K562 (cell line): ENCODE results near the genes CAPZA2, CPED1 and FAM3C.

- RAMPAGE, long total RNA: start-site peak on the plus strand at chr7:116862523-116862607, 3,856 and 2,674 reads in 2 replicates
- RRBS: 2% methylated on average over 11 of the region's 52 CpGs
PRO-cap:
- standard: bidirectional peak, plus-strand start at chr7:116862603, minus-strand start at chr7:116862387
- CoPRO, capped RNA only, 2 experiments: peak in 2 of 2 experiments; most common plus-strand start chr7:116862564 (in 2); most common minus-strand start chr7:116862353 (in 1)
- CoPRO, capped and uncapped RNA, 2 experiments: peak in 2 of 2 experiments; most common plus-strand start chr7:116862603 (in 2); most common minus-strand start chr7:116862325 (in 2)
- CoPRO, uncapped RNA only, 2 experiments: peak in 2 of 2 experiments; most common plus-strand start chr7:116862631 (in 2); most common minus-strand start chr7:116862312 (in 1)
CAGE:
- cytosol, long polyA plus RNA: start-site peak on the plus strand at chr7:116862528-116862606, 948 and 798 reads in 2 replicates
- long polyA plus RNA: start-site peak on the plus strand at chr7:116862535-116862604, 636 and 1,554 reads in 2 replicates
- nucleolus, long total RNA: no peak
- nucleus, long polyA plus RNA: start-site peak on the plus strand at chr7:116862544-116862607, 613 and 579 reads in 2 replicates
These were observed at the start of gene CAPZA2 for GRCh38 chr7:116862187-116862698. TSS of gene CAPZA2 (plus strand) at chr7:116862587.

DNA sequence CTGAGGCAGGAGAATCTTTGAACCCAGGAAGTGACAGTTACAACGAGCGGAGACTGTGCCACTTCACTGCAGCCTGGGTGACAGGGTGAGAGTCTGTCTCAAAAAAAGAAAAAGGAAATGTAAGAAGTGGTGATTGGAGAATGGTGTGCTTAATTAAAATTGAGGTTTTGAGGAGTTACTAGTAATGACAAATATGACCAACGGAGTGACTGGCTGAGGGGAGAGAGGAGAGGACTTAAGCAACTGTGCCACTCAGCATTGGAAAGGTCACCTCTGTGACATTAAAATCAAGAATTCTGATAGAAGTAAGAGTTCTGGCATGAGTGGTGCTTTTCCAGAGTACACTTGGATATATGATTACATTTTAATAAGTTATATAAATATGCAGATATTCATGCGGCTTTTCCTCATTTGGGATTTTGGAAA is 31.7 kb upstream of the ST7 start:
- RAMPAGE, long total RNA: no peak
- RRBS: no CpG with 5 or more reads among the region's 4 CpGs
PRO-cap:
- standard: unidirectional peak, plus-strand start at position 203 of the sequence
- CoPRO, capped RNA only, 2 experiments: no peak in any of the 2 experiments
- CoPRO, capped and uncapped RNA, 2 experiments: no peak in any of the 2 experiments
- CoPRO, uncapped RNA only, 2 experiments: peak in 2 of 2 experiments; most common plus-strand start position 152 of the sequence (in 1)
CAGE:
- cytosol, long polyA plus RNA: no peak
- long polyA plus RNA: no peak
- nucleolus, long total RNA: no peak
- nucleus, long polyA plus RNA: no peak

- RAMPAGE, long total RNA: no peak
- RRBS: no CpG with 5 or more reads among the region's 2 CpGs
PRO-cap:
- standard: no peak
- CoPRO, capped RNA only, 2 experiments: no peak in any of the 2 experiments
- CoPRO, capped and uncapped RNA, 2 experiments: no peak in any of the 2 experiments
- CoPRO, uncapped RNA only, 2 experiments: no peak in any of the 2 experiments
CAGE:
- cytosol, long polyA plus RNA: no peak
- long polyA plus RNA: no peak
- nucleolus, long total RNA: no peak
- nucleus, long polyA plus RNA: no peak
These were observed 113.3 kb downstream of the WNT2 start for GRCh38 chr7:117209453-117210140.

DNA sequence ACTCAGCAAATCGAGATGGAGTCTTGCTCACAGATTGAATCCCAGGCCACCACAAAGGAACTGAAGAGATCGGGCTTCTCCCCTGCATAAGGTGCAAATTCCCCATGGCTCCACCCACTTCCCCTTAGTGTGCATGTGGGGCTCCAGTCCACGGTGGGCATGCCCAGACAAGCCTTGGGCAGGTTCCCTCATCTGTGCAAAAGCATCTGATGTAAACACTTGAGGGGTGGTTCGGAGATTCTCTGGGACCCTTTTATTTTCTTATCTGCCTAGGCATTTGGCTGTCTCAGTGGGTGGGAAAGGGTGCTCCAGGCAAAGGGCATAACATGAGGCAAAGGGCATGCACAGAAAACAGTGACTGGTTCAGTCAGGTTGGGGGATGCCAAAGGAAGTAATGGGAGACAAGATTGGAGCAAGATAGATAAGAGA is 150.7 kb downstream of the CFTR start:
- RAMPAGE, long total RNA: no peak
- RRBS: no CpG with 5 or more reads among the region's 4 CpGs
PRO-cap:
- standard: no peak
- CoPRO, capped RNA only, 2 experiments: no peak in any of the 2 experiments
- CoPRO, capped and uncapped RNA, 2 experiments: no peak in any of the 2 experiments
- CoPRO, uncapped RNA only, 2 experiments: no peak in any of the 2 experiments
CAGE:
- cytosol, long polyA plus RNA: no peak
- long polyA plus RNA: no peak
- nucleolus, long total RNA: no peak
- nucleus, long polyA plus RNA: no peak

GRCh38 chr7:117808052-117808680 is 65.1 kb downstream of the CTTNBP2 start:
- RAMPAGE, long total RNA: no peak
- RRBS: no CpG with 5 or more reads among the region's 8 CpGs
PRO-cap:
- standard: no peak
- CoPRO, capped RNA only, 2 experiments: no peak in any of the 2 experiments
- CoPRO, capped and uncapped RNA, 2 experiments: no peak in any of the 2 experiments
- CoPRO, uncapped RNA only, 2 experiments: no peak in any of the 2 experiments
CAGE:
- cytosol, long polyA plus RNA: no peak
- long polyA plus RNA: no peak
- nucleolus, long total RNA: no peak
- nucleus, long polyA plus RNA: no peak

- RAMPAGE, long total RNA: no peak
- RRBS: no CpG with 5 or more reads among the region's 8 CpGs
PRO-cap:
- standard: no peak
- CoPRO, capped RNA only, 2 experiments: no peak in any of the 2 experiments
- CoPRO, capped and uncapped RNA, 2 experiments: no peak in any of the 2 experiments
- CoPRO, uncapped RNA only, 2 experiments: no peak in any of the 2 experiments
CAGE:
- cytosol, long polyA plus RNA: no peak
- long polyA plus RNA: no peak
- nucleolus, long total RNA: no peak
- nucleus, long polyA plus RNA: no peak
These were observed 109.0 kb upstream of the CTTNBP2 start for GRCh38 chr7:117981999-117982839.

GRCh38 chr7:119950348-119951128 is 322.4 kb upstream of the KCND2 start:
- RAMPAGE, long total RNA: no peak
- RRBS: no CpG with 5 or more reads among the region's 35 CpGs
PRO-cap:
- standard: unidirectional peak, minus-strand start at chr7:119950822
- CoPRO, capped RNA only, 2 experiments: peak in 2 of 2 experiments; most common plus-strand start chr7:119950949 (in 1); most common minus-strand start chr7:119950825 (in 2)
- CoPRO, capped and uncapped RNA, 2 experiments: peak in 2 of 2 experiments; most common plus-strand start chr7:119950973 (in 1); most common minus-strand start chr7:119950822 (in 2)
- CoPRO, uncapped RNA only, 2 experiments: peak in 1 of 2 experiments; most common plus-strand start chr7:119950891 (in 1); most common minus-strand start chr7:119950540 (in 1)
CAGE:
- cytosol, long polyA plus RNA: no peak
- long polyA plus RNA: no peak
- nucleolus, long total RNA: no peak
- nucleus, long polyA plus RNA: no peak

GRCh38 chr7:120807344-120807812 is 50.6 kb downstream of the TSPAN12 start:
- RAMPAGE, long total RNA: no peak
- RRBS: no CpG with 5 or more reads among the region's 2 CpGs
PRO-cap:
- standard: no peak
- CoPRO, capped RNA only, 2 experiments: no peak in any of the 2 experiments
- CoPRO, capped and uncapped RNA, 2 experiments: no peak in any of the 2 experiments
- CoPRO, uncapped RNA only, 2 experiments: no peak in any of the 2 experiments
CAGE:
- cytosol, long polyA plus RNA: no peak
- long polyA plus RNA: no peak
- nucleolus, long total RNA: no peak
- nucleus, long polyA plus RNA: no peak

DNA sequence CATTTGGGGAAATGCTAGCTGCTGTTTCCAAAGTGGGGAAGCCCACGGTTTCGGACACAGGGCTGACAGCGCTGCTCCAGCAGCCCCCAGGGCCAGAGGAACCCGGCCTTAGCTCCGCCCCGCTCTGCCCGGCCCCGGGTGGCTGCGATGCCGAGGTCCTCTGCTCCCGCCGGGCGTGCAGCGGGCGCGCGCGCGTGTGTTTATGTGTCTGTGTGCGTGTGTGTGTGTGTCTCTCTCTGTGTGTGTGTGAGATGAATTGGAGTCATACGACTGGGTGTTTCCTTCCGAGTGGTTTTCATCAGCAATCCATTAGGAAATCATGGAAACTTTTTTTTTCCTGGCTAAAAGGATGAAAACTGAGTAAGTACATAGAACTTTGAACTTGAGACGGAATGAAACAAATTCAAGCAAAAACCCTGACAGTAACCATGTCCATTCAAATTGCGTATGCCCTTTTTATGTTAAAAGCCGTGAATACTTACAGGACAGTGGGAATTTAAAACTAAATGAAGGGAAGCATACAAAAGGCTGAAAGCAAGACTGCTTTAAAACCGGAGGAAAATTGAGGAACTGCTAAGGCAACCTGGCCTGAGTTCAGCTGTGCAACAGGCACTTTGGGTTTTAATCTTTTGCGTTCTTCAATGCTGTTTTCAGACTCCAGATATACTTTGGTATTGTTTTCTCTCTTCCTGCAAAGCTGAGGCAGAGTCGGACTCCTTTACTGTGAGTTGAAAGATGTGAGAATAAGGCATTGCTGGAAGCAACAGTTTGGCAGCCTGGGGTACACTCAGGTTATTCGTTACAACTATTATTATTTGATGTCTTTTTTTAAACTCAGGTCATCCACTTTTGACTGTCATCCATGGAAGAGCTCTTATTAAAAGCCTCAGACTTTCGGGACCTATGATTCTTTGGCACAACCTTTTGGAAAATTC is at the start of gene CPED1:
Gene CPED1 (plus strand): TSS at position 159 of the 935 bp plus-strand sequence.
- RAMPAGE, long total RNA: start-site peak on the plus strand centred at position 188 of the sequence, 144 bp wide, 5,298 and 4,728 reads in 2 replicates
- RRBS: no CpG with 5 or more reads among the region's 30 CpGs
PRO-cap:
- standard: bidirectional peak, plus-strand start at position 145 of the sequence, minus-strand start at position 126 of the sequence; bidirectional peak, plus-strand start at position 694 of the sequence, minus-strand start at position 602 of the sequence
- CoPRO, capped RNA only, 2 experiments: peak in 2 of 2 experiments; most common plus-strand start position 265 of the sequence (in 2); most common minus-strand start position 100 of the sequence (in 1)
- CoPRO, capped and uncapped RNA, 2 experiments: peak in 1 of 2 experiments; most common plus-strand start position 265 of the sequence (in 1); most common minus-strand start position 317 of the sequence (in 1)
- CoPRO, uncapped RNA only, 2 experiments: peak in 2 of 2 experiments; most common plus-strand start position 505 of the sequence (in 2); most common minus-strand start position 73 of the sequence (in 1)
CAGE:
- cytosol, long polyA plus RNA: start-site peak on the plus strand centred at position 206 of the sequence, 119 bp wide, 571 and 495 reads in 2 replicates
- long polyA plus RNA: start-site peak on the plus strand centred at position 241 of the sequence, 163 bp wide, 432 and 866 reads in 2 replicates
- nucleolus, long total RNA: no peak
- nucleus, long polyA plus RNA: start-site peak on the plus strand centred at position 229 of the sequence, 187 bp wide, 847 and 1,643 reads in 2 replicates; start-site peak on the plus strand centred at position 649 of the sequence, 168 bp wide, 292 and 255 reads in 2 replicates

DNA sequence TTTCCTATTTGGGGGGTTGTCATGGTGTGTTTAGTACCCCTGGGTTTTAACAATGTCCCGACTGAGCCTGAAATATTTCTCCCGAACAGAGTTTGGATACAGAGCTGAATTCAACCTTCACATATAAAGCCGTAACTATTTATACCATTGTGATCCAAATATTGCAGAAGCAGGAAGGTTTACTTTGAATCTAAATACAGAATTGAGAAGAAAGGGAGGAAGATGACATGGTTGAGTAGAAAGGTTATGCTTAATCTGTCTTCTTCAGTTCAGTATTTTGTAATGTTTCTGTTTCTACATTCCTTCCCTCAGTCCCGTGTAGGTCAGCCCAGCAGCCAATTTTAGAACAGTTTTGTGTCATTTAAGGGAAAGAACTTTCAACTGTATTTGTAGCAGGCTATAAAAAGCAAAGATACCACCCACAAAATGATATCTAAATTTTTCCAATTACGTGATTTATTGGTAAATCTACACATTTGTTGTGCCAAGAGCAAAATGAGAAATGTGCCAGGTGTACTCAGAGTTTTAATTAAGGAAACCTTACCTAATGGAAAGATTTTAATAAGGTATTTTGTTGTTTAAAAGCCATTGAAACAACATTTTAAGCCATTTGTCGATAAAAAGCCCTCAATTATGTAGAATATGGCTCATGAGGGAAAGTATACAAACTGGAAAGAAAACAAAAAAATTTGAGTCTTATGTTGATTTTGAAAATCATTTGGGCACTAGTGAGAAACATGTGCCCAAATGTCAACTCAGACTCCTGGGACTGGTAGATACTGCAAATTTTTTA is 97.5 kb downstream of the CPED1 start:
- RAMPAGE, long total RNA: no peak
- RRBS: no CpG with 5 or more reads among the region's 6 CpGs
PRO-cap:
- standard: no peak
- CoPRO, capped RNA only, 2 experiments: no peak in any of the 2 experiments
- CoPRO, capped and uncapped RNA, 2 experiments: peak in 1 of 2 experiments; most common plus-strand start position 41 of the sequence (in 1)
- CoPRO, uncapped RNA only, 2 experiments: peak in 2 of 2 experiments; most common plus-strand start position 49 of the sequence (in 1)
CAGE:
- cytosol, long polyA plus RNA: no peak
- long polyA plus RNA: no peak
- nucleolus, long total RNA: no peak
- nucleus, long polyA plus RNA: no peak

- RAMPAGE, long total RNA: no peak
- RRBS: no CpG with 5 or more reads among the region's 6 CpGs
PRO-cap:
- standard: no peak
- CoPRO, capped RNA only, 2 experiments: no peak in any of the 2 experiments
- CoPRO, capped and uncapped RNA, 2 experiments: peak in 1 of 2 experiments; most common plus-strand start chr7:121244525 (in 1)
- CoPRO, uncapped RNA only, 2 experiments: peak in 1 of 2 experiments; most common plus-strand start chr7:121244370 (in 1)
CAGE:
- cytosol, long polyA plus RNA: no peak
- long polyA plus RNA: no peak
- nucleolus, long total RNA: no peak
- nucleus, long polyA plus RNA: no peak
These were observed 84.4 kb upstream of the WNT16 start for GRCh38 chr7:121244278-121245019.

GRCh38 chr7:121372418-121373117 is 23.5 kb downstream of the FAM3C start:
- RAMPAGE, long total RNA: no peak
- RRBS: no CpG with 5 or more reads among the region's 2 CpGs
PRO-cap:
- standard: no peak
- CoPRO, capped RNA only, 2 experiments: no peak in any of the 2 experiments
- CoPRO, capped and uncapped RNA, 2 experiments: no peak in any of the 2 experiments
- CoPRO, uncapped RNA only, 2 experiments: peak in 1 of 2 experiments; most common minus-strand start chr7:121373024 (in 1)
CAGE:
- cytosol, long polyA plus RNA: no peak
- long polyA plus RNA: no peak
- nucleolus, long total RNA: no peak
- nucleus, long polyA plus RNA: no peak

- RAMPAGE, long total RNA: no peak
- RRBS: 2% methylated on average over 35 of the region's 100 CpGs
PRO-cap:
- standard: bidirectional peak, plus-strand start at chr7:121395975, minus-strand start at chr7:121396013; bidirectional peak, plus-strand start at chr7:121396523, minus-strand start at chr7:121396308
- CoPRO, capped RNA only, 2 experiments: peak in 2 of 2 experiments; most common plus-strand start chr7:121395790 (in 2); most common minus-strand start chr7:121396308 (in 2)
- CoPRO, capped and uncapped RNA, 2 experiments: peak in 2 of 2 experiments; most common plus-strand start chr7:121396028 (in 1); most common minus-strand start chr7:121396308 (in 2)
- CoPRO, uncapped RNA only, 2 experiments: peak in 1 of 2 experiments; most common minus-strand start chr7:121396289 (in 1)
CAGE:
- cytosol, long polyA plus RNA: no peak
- long polyA plus RNA: start-site peak on the minus strand at chr7:121396288-121396346, 114 and 86 reads in 2 replicates
- nucleolus, long total RNA: no peak
- nucleus, long polyA plus RNA: no peak
These were observed at the start of gene FAM3C for GRCh38 chr7:121395367-121396489. TSS of gene FAM3C (minus strand) at chr7:121396308.

GRCh38 chr7:121832410-121832754 is 40.6 kb upstream of the PTPRZ1 start:
- RAMPAGE, long total RNA: no peak
- RRBS: no CpG with 5 or more reads among the region's 8 CpGs
PRO-cap:
- standard: no peak
- CoPRO, capped RNA only, 2 experiments: no peak in any of the 2 experiments
- CoPRO, capped and uncapped RNA, 2 experiments: no peak in any of the 2 experiments
- CoPRO, uncapped RNA only, 2 experiments: no peak in any of the 2 experiments
CAGE:
- cytosol, long polyA plus RNA: no peak
- long polyA plus RNA: no peak
- nucleolus, long total RNA: no peak
- nucleus, long polyA plus RNA: no peak

- RAMPAGE, long total RNA: no peak
- RRBS: no CpG with 5 or more reads among the region's 1 CpG
PRO-cap:
- standard: no peak
- CoPRO, capped RNA only, 2 experiments: no peak in any of the 2 experiments
- CoPRO, capped and uncapped RNA, 2 experiments: no peak in any of the 2 experiments
- CoPRO, uncapped RNA only, 2 experiments: no peak in any of the 2 experiments
CAGE:
- cytosol, long polyA plus RNA: no peak
- long polyA plus RNA: no peak
- nucleolus, long total RNA: no peak
- nucleus, long polyA plus RNA: no peak
These were observed 8.0 kb upstream of the RNF148 start for GRCh38 chr7:122710665-122711214.

GRCh38 chr7:122856285-122857159 is 29.7 kb downstream of the CADPS2 start:
- RAMPAGE, long total RNA: no peak
PRO-cap:
- standard: no peak
- CoPRO, capped RNA only, 2 experiments: no peak in any of the 2 experiments
- CoPRO, capped and uncapped RNA, 2 experiments: no peak in any of the 2 experiments
- CoPRO, uncapped RNA only, 2 experiments: no peak in any of the 2 experiments
CAGE:
- cytosol, long polyA plus RNA: no peak
- long polyA plus RNA: no peak
- nucleolus, long total RNA: no peak
- nucleus, long polyA plus RNA: no peak

GRCh38 chr7:122913617-122914114 is 27.4 kb upstream of the CADPS2 start:
- RAMPAGE, long total RNA: no peak
- RRBS: no CpG with 5 or more reads among the region's 16 CpGs
PRO-cap:
- standard: bidirectional peak, plus-strand start at chr7:122913845, minus-strand start at chr7:122913738
- CoPRO, capped RNA only, 2 experiments: no peak in any of the 2 experiments
- CoPRO, capped and uncapped RNA, 2 experiments: no peak in any of the 2 experiments
- CoPRO, uncapped RNA only, 2 experiments: no peak in any of the 2 experiments
CAGE:
- cytosol, long polyA plus RNA: no peak
- long polyA plus RNA: no peak
- nucleolus, long total RNA: no peak
- nucleus, long polyA plus RNA: no peak